HepG2 (cell line): Measurements from ENCODE around the gene GRIN2C.

DNA sequence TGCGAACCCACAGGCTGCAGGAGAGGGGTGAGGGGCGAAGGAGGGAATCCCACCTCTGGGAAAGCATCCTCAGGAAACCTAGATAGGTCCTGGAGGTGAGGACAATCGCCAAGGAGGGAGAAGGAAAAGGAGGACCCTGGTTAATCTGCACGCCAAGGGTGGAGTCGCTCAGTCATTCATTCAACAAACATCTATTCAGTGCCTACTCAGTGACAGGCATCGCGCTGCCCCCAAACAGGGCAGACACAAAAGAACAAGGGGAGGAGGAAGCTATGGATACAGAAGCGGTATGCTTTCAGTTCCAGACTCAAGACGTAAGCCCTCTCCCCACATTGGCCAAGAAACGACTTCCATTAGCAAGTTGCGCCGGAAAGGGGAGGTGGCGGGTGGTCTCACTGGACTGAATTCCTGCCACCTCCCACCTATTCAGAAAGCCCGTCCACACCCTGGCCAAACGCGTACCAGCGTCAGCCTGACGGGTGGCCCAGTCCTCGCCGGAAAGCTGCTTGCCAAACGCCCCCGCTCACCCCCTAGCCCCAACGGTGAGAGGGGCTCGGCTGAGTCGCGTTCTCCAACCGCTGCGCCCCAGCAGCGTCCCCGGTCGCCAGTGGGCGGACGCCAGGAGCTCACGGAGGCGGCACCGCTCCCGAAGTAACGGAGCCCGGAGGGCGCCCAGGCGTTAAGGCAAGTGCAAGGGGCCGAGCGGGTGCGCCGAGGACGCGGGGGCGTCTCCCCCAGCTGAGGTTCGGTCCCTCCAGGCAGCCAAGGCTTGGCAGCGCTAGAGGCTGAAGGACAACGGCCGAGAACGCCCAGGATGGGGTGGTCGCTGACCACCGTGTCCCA is 470.6 kb downstream of the SOX9 start:
- RRBS, 2 experiments: under 1 to 1% methylated on average over 17 to 20 of the region's 55 CpGs
CAGE:
- cytosol, long polyA minus RNA: no peak
- cytosol, long polyA plus RNA: no peak
- long polyA plus RNA: no peak
- nucleus, long polyA minus RNA: no peak
- nucleus, long polyA plus RNA: no peak

- RRBS, 2 experiments: no CpG with 5 or more reads among the region's 21 CpGs
CAGE:
- cytosol, long polyA minus RNA: no peak
- cytosol, long polyA plus RNA: no peak
- long polyA plus RNA: no peak
- nucleus, long polyA minus RNA: no peak
- nucleus, long polyA plus RNA: no peak
These were observed 477.3 kb downstream of the SLC39A11 start for GRCh38 chr17:72614975-72615720.

DNA sequence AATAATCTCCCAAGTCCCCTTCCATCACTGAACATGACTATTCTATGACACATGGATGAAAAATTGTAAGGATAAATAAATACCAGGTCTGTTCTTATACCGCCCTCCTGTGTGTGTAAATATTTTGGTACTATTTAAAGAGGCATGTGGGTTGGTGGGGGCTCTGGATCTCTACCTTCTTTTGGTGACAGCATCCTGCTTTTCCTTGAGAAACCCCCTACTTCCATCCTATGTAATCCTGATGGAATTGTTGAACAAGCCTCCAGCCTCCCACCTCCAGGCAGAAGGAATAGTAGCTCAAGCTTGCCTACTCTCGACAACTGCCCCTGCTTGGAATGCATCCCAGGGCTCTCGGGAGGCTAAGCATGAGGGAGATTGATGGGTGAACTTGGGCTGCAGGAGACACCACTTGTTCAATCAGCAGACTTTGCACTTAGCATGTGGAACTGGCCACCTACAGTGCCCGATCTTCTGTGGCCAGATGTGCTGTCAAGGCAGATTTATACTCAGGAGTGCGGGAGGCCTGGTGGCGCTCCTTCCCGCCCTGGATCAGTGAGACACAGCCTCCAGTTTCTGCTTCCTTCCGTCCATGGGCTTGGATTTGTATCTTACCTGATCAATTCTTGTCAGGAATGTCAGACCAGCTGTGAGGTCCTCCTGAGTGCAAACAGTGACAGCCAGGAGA is 287.3 kb downstream of the SLC39A11 start:
- RRBS, 2 experiments: no CpG with 5 or more reads among the region's 8 CpGs
CAGE:
- cytosol, long polyA minus RNA: no peak
- cytosol, long polyA plus RNA: no peak
- long polyA plus RNA: no peak
- nucleus, long polyA minus RNA: no peak
- nucleus, long polyA plus RNA: no peak

GRCh38 chr17:73205107-73206449 is 12.7 kb downstream of the COG1 start:
- RRBS, 2 experiments: 65 to 66% methylated on average over 5 of the region's 21 CpGs
CAGE:
- cytosol, long polyA minus RNA: no peak
- cytosol, long polyA plus RNA: no peak
- long polyA plus RNA: no peak
- nucleus, long polyA minus RNA: no peak
- nucleus, long polyA plus RNA: no peak

GRCh38 chr17:73267655-73268386 is 6.1 kb upstream of the CPSF4L start:
- RRBS, 2 experiments: no CpG with 5 or more reads among the region's 9 CpGs
CAGE:
- cytosol, long polyA minus RNA: no peak
- cytosol, long polyA plus RNA: no peak
- long polyA plus RNA: no peak
- nucleus, long polyA minus RNA: no peak
- nucleus, long polyA plus RNA: no peak

DNA sequence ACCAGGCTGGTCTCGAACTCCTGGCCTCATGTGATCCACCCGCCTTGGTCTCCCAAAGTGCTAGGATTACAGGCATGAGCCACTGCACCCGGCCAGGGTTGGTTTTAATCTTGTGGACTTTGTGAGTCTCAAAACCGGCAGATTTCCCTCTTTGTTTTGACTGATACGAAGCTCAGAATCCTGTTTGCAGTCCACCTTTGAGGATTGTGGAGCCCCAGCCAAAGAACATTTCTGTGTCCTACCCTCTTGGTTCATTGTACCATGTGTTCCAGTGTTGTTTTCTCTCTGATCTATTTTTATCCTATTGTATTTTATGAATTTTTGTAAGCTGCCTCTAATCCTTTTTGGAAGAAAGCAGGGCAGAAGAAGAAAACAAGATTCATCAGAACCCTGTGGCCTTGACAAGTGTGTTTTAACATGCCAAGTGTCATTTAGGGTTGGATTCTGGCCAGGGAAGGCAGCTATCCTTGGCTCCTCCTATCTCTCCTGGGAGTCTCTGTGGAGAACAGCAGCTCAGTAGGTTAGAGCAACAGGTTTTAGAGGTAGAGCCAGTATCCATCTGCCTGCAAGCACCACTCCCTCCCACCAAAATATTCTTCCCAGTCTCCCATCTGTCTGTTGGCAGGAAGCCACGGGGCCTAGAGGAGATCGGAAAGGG is 16.6 kb upstream of the CPSF4L start:
- RRBS, 2 experiments: no CpG with 5 or more reads among the region's 7 CpGs
CAGE:
- cytosol, long polyA minus RNA: no peak
- cytosol, long polyA plus RNA: no peak
- long polyA plus RNA: no peak
- nucleus, long polyA minus RNA: no peak
- nucleus, long polyA plus RNA: no peak

DNA sequence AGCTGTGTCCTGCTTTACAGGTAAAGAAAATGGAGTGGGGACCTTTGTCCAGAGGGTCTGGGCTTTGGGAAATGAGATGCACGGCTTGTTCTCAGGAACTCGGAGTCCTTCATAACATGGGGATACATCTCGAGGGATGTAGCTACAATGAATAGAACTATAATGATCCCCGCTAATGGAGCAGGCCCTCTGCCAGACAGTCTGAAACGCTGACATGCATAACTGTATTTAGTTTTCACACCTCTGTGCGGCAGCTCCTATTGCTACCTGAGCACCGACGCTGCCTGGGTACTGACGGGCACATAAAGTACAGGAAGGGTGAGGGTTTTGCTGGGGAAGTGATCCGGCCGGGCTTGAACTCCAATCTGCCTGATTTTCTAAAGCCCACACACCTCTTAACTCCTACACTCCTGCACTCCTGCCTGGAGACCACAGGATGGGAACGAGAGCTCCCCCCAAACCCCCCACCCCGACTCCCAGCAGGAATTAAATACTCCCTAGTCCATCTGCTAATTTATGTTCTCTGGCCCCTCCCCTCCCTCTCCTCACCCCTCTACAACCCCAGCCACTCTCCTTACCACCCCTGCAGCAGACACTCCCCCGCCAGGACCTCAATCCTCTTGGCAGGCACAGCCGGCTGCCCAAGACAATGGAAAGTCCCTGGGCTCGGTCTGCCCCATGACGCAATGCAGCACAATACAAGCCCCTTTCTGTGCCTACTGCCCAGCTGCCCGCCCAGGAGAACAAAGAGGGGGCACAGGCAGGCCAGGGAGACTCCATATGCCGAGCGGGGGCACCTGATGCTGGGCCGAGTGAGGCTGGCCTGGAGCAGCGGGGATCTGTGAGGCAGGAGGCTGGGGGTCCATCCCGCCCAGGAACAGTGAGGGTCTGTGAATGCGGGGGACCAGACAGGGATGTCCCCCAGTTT is 30.1 kb upstream of the CDC42EP4 start:
- RRBS, 2 experiments: no CpG with 5 or more reads among the region's 24 CpGs
CAGE:
- cytosol, long polyA minus RNA: no peak
- cytosol, long polyA plus RNA: no peak
- long polyA plus RNA: no peak
- nucleus, long polyA minus RNA: no peak
- nucleus, long polyA plus RNA: no peak

GRCh38 chr17:73347429-73347843 is 35.6 kb upstream of the CDC42EP4 start:
- RRBS, 2 experiments: no CpG with 5 or more reads among the region's 6 CpGs
CAGE:
- cytosol, long polyA minus RNA: no peak
- cytosol, long polyA plus RNA: no peak
- long polyA plus RNA: no peak
- nucleus, long polyA minus RNA: no peak
- nucleus, long polyA plus RNA: no peak

GRCh38 chr17:73348897-73349537 is 37.2 kb upstream of the CDC42EP4 start:
- RRBS, 2 experiments: no CpG with 5 or more reads among the region's 10 CpGs
CAGE:
- cytosol, long polyA minus RNA: no peak
- cytosol, long polyA plus RNA: no peak
- long polyA plus RNA: no peak
- nucleus, long polyA minus RNA: no peak
- nucleus, long polyA plus RNA: no peak

DNA sequence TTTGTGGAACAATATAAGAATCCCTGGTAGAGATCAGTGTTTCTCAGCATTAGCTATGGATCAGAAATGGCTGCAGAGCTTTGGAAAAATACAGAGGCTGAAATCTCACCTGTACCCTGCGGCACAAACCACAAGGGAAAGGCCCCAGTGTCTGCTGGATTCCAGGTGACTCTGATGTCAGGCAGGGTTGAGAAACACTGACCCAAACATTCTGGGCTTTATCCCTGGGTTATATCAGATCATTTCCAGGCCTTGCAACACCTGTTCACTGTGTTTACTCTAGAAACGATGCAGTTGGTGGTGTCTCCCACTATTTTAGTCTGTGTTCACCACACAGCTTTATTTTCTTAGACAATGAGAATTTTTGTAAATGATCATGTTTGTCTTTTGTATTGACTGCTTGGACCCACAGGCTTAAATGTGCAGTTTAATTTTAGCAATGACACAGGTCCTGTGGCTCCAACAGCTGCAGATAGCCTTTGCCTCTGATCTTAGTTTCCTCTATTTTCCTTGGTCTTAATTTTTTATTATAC is 151.5 kb upstream of the SDK2 start:
- RRBS, 2 experiments: no CpG with 5 or more reads among the region's 2 CpGs
CAGE:
- cytosol, long polyA minus RNA: no peak
- cytosol, long polyA plus RNA: no peak
- long polyA plus RNA: no peak
- nucleus, long polyA minus RNA: no peak
- nucleus, long polyA plus RNA: no peak

- RRBS, 2 experiments: 22 to 23% methylated on average over 4 of the region's 34 CpGs
CAGE:
- cytosol, long polyA minus RNA: no peak
- cytosol, long polyA plus RNA: no peak
- long polyA plus RNA: no peak
- nucleus, long polyA minus RNA: no peak
- nucleus, long polyA plus RNA: no peak
These were observed 574 bp downstream of the TTYH2 start for GRCh38 chr17:74213844-74214445.

DNA sequence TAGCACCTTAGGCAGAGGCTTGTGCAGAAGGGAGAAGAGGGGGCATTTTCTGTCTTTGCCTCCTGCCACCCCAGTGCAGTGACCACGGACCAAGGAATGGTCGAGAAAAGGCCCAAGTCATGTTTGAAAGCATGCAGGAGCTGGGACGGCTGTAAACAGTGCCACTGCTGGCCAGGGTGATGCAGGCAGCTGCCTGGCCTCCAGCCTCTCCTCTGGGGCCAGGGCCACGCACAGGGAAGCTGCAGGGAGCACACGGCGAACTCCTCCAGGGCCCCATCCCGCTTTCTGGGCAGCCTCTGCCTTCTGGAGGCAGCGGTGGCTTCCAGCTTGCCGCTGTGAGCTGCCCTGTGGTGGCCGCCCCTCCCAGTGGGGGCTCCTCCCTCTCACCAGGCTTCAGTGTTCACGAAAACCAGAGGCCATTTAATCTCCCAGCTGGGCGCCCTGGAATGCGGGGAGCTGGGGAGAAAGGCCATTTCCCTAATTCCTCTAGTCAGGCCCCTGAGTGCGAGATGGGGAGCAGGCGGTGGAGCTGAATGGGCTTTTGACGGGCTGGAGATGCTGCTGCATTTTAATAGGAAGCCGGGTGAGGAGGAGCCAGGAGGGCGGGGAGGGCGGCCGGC is 28.8 kb upstream of the DNAI2 start:
- RRBS, 2 experiments: 56 to 59% methylated on average over 3 of the region's 20 CpGs
CAGE:
- cytosol, long polyA minus RNA: no peak
- cytosol, long polyA plus RNA: no peak
- long polyA plus RNA: no peak
- nucleus, long polyA minus RNA: no peak
- nucleus, long polyA plus RNA: no peak

- RRBS, 2 experiments: no CpG with 5 or more reads among the region's 9 CpGs
CAGE:
- cytosol, long polyA minus RNA: no peak
- cytosol, long polyA plus RNA: no peak
- long polyA plus RNA: no peak
- nucleus, long polyA minus RNA: no peak
- nucleus, long polyA plus RNA: no peak
These were observed 12.2 kb downstream of the GPRC5C start for GRCh38 chr17:74444041-74444621.

- RRBS, 2 experiments: no CpG with 5 or more reads among the region's 4 CpGs
CAGE:
- cytosol, long polyA minus RNA: no peak
- cytosol, long polyA plus RNA: no peak
- long polyA plus RNA: no peak
- nucleus, long polyA minus RNA: no peak
- nucleus, long polyA plus RNA: no peak
These were observed 21.3 kb upstream of the CD300C start for GRCh38 chr17:74567113-74567700.

GRCh38 chr17:74621951-74622273 is 1.6 kb downstream of the CD300E start:
- RRBS, 2 experiments: no CpG with 5 or more reads among the region's 3 CpGs
CAGE:
- cytosol, long polyA minus RNA: no peak
- cytosol, long polyA plus RNA: no peak
- long polyA plus RNA: no peak
- nucleus, long polyA minus RNA: no peak
- nucleus, long polyA plus RNA: no peak

- RRBS, 2 experiments: no CpG with 5 or more reads among the region's 5 CpGs
CAGE:
- cytosol, long polyA minus RNA: no peak
- cytosol, long polyA plus RNA: no peak
- long polyA plus RNA: no peak
- nucleus, long polyA minus RNA: no peak
- nucleus, long polyA plus RNA: no peak
These were observed 30.6 kb downstream of the CD300LF start for GRCh38 chr17:74682136-74682524.

- RRBS, 2 experiments: 0% methylated on average over 1 of the region's 41 CpGs; no CpG with 5 or more reads in 1 of the 2 experiments
CAGE:
- cytosol, long polyA minus RNA: no peak
- cytosol, long polyA plus RNA: no peak
- long polyA plus RNA: no peak
- nucleus, long polyA minus RNA: no peak
- nucleus, long polyA plus RNA: no peak
These were observed 832 bp downstream of the RAB37 start for GRCh38 chr17:74737418-74738758.

- RRBS, 2 experiments: no CpG with 5 or more reads among the region's 17 CpGs
CAGE:
- cytosol, long polyA minus RNA: no peak
- cytosol, long polyA plus RNA: no peak
- long polyA plus RNA: no peak
- nucleus, long polyA minus RNA: no peak
- nucleus, long polyA plus RNA: no peak
These were observed 29.2 kb downstream of the TMEM104 start for GRCh38 chr17:74805501-74805952.

GRCh38 chr17:74840892-74841931 is 18.5 kb downstream of the GRIN2C start:
- RRBS, 2 experiments: no CpG with 5 or more reads among the region's 18 CpGs
CAGE:
- cytosol, long polyA minus RNA: no peak
- cytosol, long polyA plus RNA: no peak
- long polyA plus RNA: no peak
- nucleus, long polyA minus RNA: no peak
- nucleus, long polyA plus RNA: no peak

DNA sequence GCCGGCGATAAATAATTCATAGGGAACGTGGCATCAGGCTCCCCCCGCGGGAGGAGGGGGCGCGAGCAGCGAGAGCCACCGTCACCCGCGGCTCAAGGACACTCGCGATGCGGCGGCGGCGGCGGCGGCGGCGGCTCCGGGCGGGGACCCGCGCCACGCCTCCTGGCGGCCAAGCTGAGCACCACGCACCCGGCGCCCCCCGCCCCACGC is at the start of gene GRIN2C:
GRIN2C (minus strand) TSS at position 111 of the 210 bp plus-strand sequence.
- RRBS, 2 experiments: 3% methylated on average over 9 of the region's 32 CpGs
CAGE:
- cytosol, long polyA minus RNA: no peak
- cytosol, long polyA plus RNA: no peak
- long polyA plus RNA: no peak
- nucleus, long polyA minus RNA: no peak
- nucleus, long polyA plus RNA: no peak